ENCODE measurements around the genes ACOX2 and FAM3D.

GRCh38 chr3:57972469-57973160, 35.6 kb upstream of the FLNB start:
- RRBS = no CpG with 5 or more reads among the region's 10 CpGs

DNA sequence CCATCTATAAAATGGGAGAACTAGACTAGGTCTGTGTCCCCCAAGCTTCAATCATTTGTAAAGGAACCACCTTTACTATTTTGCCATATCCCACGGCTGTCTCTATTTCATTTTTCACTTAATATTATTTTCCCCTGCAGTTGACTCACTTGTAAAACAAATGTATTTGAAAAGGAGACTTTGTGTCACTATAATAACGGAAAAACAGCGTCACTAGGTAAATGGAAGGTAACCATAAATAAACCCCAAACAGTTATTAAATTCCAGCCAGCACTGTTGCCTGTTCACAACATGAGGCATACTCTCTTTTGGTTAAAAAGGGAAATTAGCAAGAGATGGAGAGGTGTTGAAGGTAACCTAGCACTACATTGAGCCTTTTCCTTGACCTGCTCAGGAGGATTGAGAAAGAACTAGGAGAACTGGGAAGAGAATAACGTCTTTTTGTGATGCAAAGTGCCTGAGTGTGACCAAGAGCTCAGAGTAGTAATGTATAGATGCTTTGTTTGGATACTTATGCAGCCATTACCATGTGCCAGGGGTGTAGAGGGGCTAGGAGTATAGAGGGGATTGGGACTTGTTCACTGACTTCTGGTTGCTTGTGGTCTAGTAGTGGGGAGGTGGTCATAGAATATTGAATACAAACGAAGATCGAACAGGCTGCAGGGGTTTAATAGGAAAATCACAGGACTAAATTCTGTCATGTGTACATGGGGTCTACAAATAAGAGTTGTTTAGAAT, 19.6 kb downstream of the FLNB start:
- RRBS = no CpG with 5 or more reads among the region's 6 CpGs

- RRBS = 92% methylated on average over 5 of the region's 8 CpGs
These were observed 93.8 kb downstream of the FLNB start for GRCh38 chr3:58102037-58102366.

DNA sequence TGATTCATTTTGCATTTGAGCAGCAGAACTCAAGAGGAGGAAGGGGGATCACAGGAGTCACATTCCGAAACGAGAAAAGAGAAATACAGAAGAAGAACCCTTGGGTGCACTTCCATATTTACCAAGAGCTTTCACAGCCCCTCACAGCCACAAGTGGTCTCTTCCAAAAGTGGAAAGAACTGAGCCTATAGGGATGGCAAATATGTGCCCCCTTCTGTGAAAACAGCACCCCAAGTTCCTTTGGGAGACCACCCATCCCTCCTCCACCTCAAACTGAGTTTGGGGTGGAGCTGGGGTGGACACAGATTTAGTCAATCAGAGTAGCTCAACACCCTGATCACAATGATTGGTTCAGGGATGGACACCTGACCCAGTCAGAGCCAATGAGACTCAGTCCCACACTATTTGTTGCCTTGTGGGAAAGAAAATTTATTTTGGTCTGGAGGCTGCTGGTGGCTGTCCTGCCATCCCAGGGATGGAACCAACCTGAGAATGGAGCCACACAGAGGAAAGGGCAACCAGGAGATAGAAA, 10.8 kb downstream of the DNASE1L3 start:
- RRBS = no CpG with 5 or more reads among the region's 2 CpGs

DNA sequence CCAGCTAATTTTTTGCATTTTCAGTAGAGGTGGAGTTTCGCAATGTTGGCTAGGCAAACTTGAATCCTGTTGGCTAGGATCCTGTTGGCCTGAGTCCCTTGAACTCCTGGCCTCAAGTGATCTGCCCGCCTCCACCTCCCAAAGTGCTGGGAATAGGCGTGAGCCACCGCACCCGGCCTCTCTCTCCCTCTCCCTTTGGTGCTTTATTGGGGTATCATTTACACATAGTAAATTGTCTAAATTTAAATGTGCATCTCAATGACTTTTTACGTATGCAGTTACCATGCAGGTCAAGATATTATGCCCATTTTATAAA, 34.2 kb upstream of the RPP14 start:
- RRBS = no CpG with 5 or more reads among the region's 6 CpGs

GRCh38 chr3:58349633-58351044, 17.4 kb downstream of the PXK start:
- RRBS = no CpG with 5 or more reads among the region's 10 CpGs

DNA sequence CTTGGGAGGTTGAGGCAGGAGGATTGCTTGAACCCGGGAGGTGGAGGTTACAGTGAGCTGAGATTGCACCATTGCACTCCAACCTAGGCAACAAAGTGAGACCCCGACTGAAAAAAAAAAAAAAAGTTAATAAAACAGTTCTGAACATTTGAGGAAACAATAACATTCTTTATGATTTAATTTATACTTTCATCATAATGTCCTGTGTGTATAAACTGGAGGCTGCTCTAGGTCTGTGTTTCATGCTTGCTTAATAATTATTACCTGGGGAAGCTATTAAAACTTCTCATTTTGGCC, 28.0 kb downstream of the PXK start:
- RRBS = no CpG with 5 or more reads among the region's 2 CpGs

DNA sequence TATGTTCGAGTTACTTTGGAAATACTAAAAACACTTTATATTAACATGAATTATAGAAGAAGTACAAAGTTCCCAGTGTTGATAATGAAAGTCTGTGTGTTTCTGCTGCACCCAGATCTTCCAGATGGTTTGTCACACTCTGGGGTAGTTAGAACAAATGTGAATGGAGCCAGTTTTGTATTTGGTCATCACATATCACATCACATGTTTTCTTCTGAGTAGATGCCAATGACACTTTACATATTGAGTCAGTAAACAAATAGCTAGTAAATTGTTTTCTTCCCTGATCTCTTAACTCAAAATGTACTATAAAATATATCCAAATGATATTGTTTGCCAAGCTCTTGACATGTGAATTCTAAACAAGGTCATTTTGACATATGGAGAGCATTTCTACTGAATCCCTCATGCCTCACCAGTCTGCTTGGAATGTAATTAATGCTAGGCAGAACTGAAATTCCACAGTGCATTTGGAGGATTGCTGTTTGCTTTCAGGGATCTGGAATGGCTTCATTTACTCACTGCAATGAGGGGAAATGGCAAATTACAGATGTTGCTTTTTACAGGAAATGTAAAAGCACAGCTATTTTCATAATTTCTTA, 45.1 kb downstream of the PDHB start:
- RRBS = no CpG with 5 or more reads among the region's 1 CpG

GRCh38 chr3:58518275-58518694, 18.7 kb downstream of the ACOX2 start:
- RRBS = no CpG with 5 or more reads among the region's 3 CpGs

DNA sequence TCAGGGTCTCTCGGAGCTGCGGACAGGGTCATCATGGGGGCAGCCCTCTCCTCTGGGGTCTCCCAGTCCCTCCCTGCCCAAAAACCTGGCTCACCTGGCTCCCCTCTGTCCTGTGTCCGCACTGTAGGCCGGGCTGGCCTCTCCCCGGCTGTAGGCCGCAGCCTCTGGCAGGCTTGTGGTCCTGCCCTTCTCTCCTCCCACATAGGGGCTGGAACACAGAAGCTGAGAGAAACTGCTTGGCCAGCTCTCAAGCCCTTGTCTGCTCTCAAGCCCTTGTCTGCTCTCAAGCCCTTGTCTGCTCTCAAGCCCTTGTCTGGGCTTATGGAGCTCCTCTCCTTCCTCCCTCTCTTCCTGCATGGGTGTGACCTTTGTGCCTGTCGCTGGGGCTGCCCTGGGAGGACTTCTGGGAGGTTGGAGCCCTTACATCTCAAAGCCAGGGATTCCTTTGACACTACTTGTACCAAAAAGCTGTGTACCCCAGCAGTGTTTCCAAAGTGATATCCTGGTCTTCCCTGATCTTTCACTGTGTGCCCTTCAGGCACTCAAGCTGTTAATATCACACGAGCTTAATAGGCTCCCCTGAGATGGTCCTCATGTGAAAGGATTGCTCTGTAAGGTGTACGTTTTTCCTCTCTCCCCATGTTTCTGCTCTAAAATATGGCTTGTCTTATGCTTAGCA, at the start of gene ACOX2:
Gene ACOX2, minus strand, starts transcription at position 166 of the 679 bp plus-strand sequence.
- RRBS = no CpG with 5 or more reads among the region's 9 CpGs

GRCh38 chr3:58564025-58565464, 12.6 kb downstream of the FAM107A start:
- RRBS = no CpG with 5 or more reads among the region's 15 CpGs

- RRBS = no CpG with 5 or more reads among the region's 9 CpGs
These were observed 4.1 kb upstream of the FAM107A start for GRCh38 chr3:58581146-58581883.

GRCh38 chr3:58585835-58586510, 8.8 kb upstream of the FAM107A start:
- RRBS = no CpG with 5 or more reads among the region's 11 CpGs

DNA sequence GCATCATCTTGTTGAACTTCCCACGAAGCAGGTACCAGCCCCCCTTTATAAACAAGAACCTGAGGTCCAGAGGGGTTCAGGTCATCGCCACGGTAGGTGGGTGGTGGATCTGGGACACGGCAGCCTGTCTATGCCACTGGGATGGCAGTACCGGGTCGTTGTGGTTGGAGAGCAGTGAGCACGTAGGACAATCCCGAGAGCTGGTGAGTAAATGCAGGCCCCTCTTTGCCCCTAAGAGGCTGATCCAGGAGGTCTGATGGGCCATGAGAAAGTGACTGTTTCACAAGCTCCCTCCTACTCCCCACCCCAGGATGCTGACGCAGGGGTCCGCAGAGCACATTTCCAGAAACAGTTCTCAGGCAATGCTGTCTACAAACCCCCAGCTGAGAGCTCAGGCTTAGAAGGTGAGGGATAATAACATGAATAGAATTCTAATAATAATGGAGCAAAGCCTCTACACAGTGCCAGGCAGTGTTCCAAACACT, 40.5 kb downstream of the FAM3D start:
- RRBS = no CpG with 5 or more reads among the region's 10 CpGs

GRCh38 chr3:58666538-58667112, at the start of gene FAM3D:
TSS of gene FAM3D (minus strand) at chr3:58666774.
- RRBS = no CpG with 5 or more reads among the region's 13 CpGs

GRCh38 chr3:58679910-58680549, 13.5 kb upstream of the FAM3D start:
- RRBS = no CpG with 5 or more reads among the region's 5 CpGs

DNA sequence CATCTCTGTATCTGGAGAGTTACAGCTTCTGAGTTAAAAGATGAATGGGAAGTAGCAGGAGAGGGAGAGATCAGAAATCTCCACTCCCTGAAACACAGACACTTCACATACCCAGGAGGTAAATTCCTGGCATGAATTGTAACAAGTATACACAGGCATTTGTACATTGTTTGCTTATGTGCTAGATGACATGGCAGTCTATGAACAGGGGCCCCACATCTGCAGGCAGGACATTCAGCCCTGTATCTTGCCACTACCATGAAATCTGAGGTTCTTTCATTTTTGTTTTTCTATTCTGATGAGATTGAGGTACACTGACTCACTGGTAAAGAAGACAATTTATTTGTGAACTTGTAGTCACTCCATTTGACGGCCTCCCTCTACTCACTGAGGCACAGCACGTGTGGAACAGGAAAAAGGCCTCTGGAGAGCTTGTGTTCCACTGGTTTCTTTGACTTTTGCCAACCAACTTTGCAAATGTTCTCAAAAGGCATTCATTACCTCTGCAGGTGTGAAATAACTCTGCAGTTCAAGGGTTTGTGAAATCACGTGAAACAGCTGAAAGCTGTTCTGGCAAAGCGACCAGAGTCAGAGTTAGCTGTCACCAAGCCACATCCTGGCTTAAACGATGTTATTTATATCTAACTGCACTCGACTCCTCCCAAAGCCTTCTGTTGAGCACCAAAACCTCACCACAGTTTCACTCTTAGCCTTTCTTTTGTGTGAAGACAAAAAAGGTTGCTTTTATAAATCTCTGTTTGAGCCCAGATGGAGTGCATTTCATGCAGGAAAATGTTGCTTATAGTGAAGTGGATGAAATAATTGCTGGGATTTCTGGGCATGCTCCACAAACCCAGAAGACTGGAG, 401.4 kb upstream of the CFAP20DC start:
- RRBS = no CpG with 5 or more reads among the region's 6 CpGs

DNA sequence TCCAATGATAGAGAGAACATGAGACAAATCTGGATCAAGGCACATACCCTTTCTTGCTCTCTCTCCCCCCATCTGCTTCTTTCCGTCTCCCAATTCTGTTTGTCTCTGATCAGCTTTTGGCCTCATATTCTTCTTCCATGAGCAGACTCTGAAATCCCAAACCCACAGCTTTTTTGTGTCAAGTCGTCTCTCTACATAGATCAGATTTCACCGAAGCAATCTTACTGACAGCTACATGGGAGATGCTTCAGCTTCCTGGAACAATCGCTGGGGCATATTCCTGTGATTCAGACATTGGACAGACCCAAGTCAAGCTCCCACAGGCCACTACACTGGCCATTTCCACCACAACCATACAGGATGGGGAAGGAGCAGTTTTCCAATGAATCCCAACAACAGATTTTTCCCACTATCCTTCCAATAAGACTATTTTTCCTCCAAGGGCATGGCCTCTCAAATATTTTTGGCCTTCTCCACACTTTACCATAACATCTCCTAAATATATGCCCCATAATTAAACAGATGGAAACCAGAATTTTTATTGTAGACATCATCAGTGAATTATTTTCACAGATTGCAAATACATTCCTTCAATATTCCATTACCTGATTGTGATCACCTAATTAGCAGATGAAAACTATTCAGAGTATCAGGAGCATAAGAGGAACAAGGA, 1037.9 kb downstream of the FHIT start:
- RRBS = no CpG with 5 or more reads among the region's 4 CpGs

DNA sequence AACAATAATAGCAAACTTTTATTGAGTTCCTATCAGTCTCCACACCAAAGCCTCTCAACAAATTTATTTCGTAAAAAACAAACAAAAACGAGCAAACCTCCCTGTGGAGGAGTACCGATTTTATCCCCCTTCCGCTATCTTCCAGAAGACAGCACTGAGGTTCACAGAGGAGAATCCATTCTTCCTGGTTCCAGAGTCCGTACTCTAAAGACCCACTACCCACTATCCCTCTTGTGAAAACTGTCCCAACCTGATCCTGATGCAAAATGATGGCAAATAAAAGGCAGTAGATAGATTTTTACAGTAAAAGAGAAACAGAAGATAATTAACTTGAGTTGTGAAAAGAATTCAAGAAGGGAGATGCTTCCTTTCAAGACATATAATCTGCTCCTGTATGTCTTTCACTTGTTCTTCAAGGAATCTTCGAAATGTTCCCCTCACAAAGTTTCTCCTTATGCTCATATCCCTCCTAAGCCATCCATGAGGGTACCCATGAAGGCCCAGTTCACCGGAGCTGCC, 1027.1 kb downstream of the FHIT start:
- RRBS = no CpG with 5 or more reads among the region's 7 CpGs

- RRBS = no CpG with 5 or more reads among the region's 2 CpGs
These were observed 783.9 kb downstream of the FHIT start for GRCh38 chr3:60467165-60467919.